Cerebellum (tissue), 5 donors: ENCODE measurements around a stretch of chr22.

GRCh38 chr22:36387302-36387618, 507 bp downstream of the MYH9 start:
- PRO-cap, 3 experiments, result peak in 1 of 3 experiments; most common plus-strand start chr22:36387508 (in 1)
- RAMPAGE, long total RNA, result no peak

DNA sequence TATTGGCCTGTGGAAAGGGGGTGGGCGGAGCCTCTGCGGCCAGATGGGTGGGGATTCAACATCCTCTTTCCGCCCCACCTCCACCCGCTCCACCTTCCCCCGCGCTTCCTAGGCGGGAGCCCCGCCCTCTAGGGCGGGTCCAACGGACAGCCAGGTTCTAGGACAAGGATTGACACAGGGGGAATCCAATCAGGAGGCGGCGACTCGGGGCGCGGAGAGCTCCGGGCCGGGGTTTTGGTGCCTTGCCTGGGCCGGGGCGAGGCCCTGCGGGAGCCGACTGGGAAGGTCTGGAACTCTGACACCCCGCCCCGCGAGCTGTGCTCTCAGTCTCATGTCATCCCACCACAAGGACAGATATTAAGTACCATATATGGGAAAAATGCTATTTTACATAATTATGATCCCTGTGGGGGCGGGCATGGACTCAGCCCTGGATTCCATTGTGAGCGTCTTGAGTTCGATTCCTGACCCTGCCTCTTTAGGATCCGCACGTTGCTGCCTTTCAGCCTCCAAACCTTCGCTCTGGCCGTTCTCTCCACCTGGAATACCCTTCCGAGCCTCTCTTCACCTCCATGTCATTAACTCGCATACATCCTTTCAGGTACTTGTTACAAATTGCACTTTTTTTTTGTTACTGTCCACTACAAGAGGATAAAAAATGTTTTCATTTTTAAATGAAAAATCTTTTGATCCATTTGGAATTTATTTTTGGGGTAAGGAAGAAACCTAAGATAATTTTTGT, 539 bp upstream of the MYH9 start:
- PRO-cap, 3 experiments, result peak in 3 of 3 experiments; most common plus-strand start position 188 of the sequence (in 2)
- RAMPAGE, long total RNA, result no peak

- PRO-cap, 3 experiments, result no peak in any of the 3 experiments
- RAMPAGE, long total RNA, result no peak
Observed at GRCh38 chr22:36416848-36417666, 29.3 kb upstream of the MYH9 start.

- PRO-cap, 3 experiments, result no peak in any of the 3 experiments
- RAMPAGE, long total RNA, result no peak
Observed at GRCh38 chr22:36449850-36450235, 31.6 kb downstream of the TXN2 start.

- PRO-cap, 3 experiments, result no peak in any of the 3 experiments
- RAMPAGE, long total RNA, result no peak
Observed at GRCh38 chr22:36487997-36488256, 6.5 kb upstream of the TXN2 start.

GRCh38 chr22:36816143-36816626, 650 bp downstream of the PVALB start:
- PRO-cap, 3 experiments, result no peak in any of the 3 experiments
- RAMPAGE, long total RNA, result no peak

GRCh38 chr22:36990293-36990528, 17.4 kb downstream of the TEX33 start:
- PRO-cap, 3 experiments, result no peak in any of the 3 experiments
- RAMPAGE, long total RNA, result no peak

- PRO-cap, 3 experiments, result no peak in any of the 3 experiments
- RAMPAGE, long total RNA, result no peak
Observed at GRCh38 chr22:37014802-37015169, 4.5 kb downstream of the TST start.

DNA sequence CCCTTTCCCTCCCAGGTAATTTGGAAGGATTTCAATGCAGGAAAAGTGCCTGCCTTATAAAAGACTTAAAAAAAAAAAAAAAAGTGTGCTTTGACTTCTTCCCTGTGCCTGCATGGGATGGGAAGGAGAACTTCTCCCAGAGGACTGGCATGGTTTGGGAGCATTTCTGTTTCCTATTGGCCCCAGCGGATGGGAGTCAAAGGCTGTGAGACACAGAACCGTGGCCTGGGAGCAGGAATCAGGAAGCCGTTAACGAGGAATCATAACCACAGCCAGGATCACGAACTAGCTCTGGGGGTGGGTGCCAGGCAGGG, 583 bp downstream of the C1QTNF6 start:
- PRO-cap, 3 experiments, result no peak in any of the 3 experiments
- RAMPAGE, long total RNA, result no peak

DNA sequence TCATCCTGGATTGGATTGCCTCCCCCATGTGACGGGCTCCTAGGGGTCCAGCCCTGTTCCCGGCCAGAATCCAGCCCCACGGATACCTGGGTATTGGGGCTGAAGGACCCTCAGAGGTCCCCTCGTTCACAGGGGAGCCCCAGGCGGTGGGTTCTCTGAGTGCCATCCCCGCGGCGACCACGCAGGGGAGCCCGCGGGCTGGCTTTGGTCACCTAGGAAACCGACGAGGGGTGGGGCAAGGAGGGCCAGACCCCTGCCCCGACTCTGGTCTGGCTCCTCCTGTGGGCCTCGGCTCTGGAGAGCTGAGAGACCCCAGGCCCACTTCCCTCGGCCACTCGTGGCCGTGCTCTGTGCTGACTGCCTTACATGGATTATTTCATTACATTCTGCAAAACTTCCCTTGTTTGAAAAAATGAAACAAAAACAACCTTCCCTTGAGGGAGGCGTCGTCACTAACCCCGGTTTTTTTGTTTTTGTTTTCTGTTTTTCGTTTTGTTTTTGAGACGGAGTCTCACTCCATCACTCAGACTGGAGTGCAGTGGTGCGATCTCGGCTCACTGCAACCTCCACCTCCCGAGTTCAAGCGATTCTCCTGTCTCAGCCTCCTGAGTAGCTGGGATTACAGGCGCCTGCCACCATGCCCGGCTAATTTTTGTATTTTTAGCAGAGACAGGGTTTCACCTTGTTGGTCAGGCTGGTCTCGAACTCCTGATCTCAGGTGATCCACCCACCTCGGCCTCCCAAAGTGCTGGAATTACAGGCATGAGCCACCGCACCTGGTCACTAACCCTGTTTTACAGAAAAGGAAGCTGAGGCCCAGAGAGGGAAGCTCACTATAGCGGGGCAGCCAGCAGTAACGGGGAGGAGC, 15.0 kb upstream of the CYTH4 start:
- PRO-cap, 3 experiments, result no peak in any of the 3 experiments
- RAMPAGE, long total RNA, result no peak

GRCh38 chr22:37293502-37293910, 11.2 kb downstream of the CYTH4 start:
- PRO-cap, 3 experiments, result no peak in any of the 3 experiments
- RAMPAGE, long total RNA, result no peak

GRCh38 chr22:37312592-37313069, 30.3 kb downstream of the CYTH4 start:
- PRO-cap, 3 experiments, result no peak in any of the 3 experiments
- RAMPAGE, long total RNA, result no peak

- PRO-cap, 3 experiments, result no peak in any of the 3 experiments
- RAMPAGE, long total RNA, result no peak
Observed at GRCh38 chr22:37545185-37545667, 15.1 kb upstream of the CDC42EP1 start.

DNA sequence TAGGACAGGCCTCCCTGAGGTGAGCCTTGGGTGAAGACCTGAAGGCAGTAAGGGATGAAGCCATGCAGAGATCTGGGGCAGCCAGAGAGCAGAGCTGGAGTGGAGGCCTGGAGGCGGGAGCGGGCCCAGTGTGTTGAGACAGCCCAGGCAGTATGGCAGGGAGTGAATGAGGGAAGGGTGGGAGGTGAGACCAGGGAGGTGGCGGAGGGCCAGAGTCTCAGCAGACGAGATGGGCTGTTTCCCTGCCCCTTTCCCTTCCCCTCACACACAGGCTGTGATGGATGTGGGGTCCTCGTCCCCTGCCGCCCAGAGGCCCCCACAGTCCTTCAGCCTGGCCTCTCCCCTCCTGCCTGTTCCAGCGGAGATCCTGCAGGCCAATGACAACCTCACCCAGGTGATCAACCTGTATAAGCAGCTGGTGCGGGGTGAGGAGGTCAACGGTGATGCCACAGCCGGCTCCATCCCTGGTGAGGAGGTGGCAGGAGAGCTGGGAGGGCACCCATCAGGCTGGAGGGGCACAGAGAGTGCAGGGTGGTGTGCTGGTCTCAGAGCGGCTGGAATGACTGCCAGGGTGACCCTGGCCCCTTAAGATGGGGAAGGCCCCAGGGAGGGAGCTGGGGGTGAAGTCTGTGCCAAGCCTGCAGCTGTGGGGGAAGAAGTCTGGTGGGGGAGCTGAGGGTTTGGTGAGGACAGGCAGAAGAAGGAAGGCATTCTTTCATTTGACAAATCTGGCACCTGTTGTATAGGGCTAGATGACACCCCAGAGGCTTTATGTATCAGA, 14.7 kb upstream of the SH3BP1 start:
- PRO-cap, 3 experiments, result no peak in any of the 3 experiments
- RAMPAGE, long total RNA, result no peak

DNA sequence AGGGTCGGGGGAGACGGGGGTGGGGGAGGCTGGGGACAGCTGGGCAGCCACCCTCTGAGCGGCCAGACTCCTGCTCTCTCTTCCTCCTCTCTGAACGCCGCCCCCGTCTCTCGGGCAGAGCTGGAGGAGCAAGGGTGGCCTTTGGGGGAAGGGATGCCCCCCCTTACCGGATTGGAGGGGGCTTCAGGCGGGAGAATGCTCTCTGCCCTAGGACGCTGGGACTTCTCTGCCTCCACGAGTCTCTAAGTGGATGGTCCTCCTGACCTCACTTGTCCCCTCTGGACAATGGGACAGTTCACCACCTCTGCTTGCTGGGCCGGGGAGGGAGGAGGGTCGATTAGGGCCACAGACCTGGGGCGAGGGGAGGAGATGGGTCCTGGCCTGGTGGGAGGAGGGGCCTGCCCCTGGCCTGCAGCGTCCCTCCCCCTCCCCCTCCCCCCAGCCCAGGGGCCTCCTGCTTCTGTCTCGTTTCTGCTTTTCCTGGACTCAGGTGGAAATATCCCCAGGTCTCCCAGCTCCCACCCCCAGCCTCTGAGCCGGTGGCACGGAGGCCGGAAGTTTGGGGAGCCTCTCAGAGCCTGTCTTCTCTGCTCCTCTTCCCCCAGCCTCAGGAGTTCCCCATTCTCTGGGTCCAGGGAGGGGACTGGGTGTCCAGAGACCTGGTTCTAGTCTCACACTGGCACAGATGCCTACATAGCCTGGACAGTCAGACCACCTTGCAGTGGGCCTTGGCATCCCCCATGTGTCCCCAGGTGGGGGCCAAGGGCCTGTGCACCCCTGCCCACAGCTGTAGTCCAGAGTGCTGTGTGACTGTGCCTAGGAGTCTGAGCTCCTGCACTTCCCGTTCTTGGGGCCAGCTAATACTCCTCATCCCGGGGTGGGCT, 679 bp downstream of the SH3BP1 start:
- PRO-cap, 3 experiments, result no peak in any of the 3 experiments
- RAMPAGE, long total RNA, result no peak

- PRO-cap, 3 experiments, result peak in 3 of 3 experiments; most common plus-strand start chr22:37746263 (in 3)
- RAMPAGE, long total RNA, result no peak
Observed at GRCh38 chr22:37746200-37746723, 49.4 kb downstream of the TRIOBP start.

DNA sequence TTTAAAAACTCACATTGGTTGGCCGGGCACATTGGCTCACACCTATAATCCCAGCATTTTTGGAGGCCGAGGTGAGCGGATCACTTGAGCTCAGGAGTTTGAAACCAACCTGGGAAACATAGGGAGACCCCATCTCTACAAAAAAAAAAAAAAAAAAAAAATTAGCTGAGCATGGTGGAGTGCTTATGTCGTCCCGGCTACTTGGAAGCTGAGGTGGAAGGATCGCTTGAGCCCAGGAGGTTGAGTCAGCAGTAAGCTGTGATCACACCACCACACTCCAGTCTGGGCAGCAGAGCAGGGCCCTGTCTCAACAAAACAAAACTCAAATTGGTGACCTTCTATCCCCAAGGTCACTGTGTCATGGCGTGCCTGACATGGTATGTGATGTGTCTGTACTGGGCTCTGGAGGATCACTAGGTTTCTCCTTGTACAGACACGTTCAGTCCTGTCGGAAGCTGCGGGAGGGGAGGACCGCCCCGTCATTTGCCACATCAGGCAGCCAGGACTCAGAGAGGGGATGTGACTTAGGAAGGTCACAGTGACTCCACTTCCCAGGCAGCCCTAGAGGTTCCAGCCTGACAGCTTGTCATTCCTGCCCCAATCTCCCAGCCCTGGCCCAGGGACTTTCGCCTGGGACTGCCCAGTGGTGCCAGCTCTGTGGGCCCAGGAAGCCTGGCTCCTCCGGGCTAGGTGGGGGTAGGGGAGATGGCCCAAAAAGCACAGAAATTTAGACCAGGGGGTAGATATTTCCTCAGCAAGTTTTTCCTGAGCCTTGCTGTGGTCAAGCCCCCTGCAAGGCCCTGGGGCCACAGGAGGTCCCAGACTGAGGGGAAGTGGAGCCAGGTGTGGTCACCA, 53.0 kb downstream of the TRIOBP start:
- PRO-cap, 3 experiments, result no peak in any of the 3 experiments
- RAMPAGE, long total RNA, result no peak

DNA sequence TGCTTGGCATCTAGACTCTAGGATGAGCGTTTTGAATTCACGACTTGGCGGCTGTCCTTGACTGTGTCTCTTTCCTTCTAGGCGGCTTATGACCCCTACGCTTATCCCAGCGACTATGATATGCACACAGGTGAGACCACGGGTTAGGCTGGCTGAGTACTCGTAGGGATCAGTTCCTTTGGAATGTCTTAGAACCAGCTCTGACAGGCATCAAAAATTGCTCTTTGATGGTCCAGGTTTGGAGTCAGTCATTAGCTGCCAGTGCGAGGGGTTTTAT, 653 bp downstream of the EIF3L start:
- PRO-cap, 3 experiments, result no peak in any of the 3 experiments
- RAMPAGE, long total RNA, result no peak

GRCh38 chr22:37875646-37876173, 26.5 kb downstream of the EIF3L start:
- PRO-cap, 3 experiments, result no peak in any of the 3 experiments
- RAMPAGE, long total RNA, result no peak

DNA sequence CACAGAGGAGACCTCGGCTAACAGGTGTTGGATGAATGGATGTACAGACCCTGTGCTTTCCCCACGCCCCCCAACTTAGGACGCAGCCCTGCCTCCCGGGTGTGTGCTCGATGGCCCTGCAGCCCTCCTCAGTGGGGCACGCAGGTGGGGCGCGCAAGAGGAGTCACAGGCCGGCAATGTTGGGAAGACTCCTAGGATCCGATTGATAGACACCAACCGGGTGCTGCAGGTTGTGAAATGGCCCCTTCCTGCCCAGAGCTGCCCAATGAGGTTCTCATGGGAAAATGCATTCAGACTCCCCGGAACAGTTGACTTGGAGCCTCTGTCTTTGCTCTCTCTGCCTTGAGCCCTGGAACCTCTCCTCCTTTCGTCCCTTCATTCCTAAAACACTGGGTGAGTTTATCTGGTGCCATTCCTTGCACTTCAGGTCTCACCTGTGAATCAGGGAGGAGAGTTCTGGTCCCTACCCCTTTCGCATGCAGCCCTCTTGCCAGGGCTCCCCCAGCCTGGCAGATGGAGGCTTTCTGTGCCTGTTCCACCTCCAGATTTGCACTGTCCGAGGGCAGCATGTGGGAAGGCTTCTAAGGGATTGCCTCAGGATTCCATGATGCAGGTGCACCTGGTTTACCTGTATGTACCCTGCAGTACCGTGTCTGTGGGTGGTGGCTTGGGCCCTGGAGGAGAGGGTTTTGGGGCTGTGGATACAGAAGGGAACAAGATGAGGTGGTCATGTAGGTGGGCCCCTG, 1.2 kb downstream of the MICALL1 start:
- PRO-cap, 3 experiments, result no peak in any of the 3 experiments
- RAMPAGE, long total RNA, result no peak